Measurements from ENCODE around the gene OSR1.

- PRO-cap, 3 experiments = no peak in any of the 3 experiments
- RAMPAGE, long total RNA = no peak
Observed at GRCh38 chr2:16612499-16613068, 53.0 kb downstream of the CYRIA start.

DNA sequence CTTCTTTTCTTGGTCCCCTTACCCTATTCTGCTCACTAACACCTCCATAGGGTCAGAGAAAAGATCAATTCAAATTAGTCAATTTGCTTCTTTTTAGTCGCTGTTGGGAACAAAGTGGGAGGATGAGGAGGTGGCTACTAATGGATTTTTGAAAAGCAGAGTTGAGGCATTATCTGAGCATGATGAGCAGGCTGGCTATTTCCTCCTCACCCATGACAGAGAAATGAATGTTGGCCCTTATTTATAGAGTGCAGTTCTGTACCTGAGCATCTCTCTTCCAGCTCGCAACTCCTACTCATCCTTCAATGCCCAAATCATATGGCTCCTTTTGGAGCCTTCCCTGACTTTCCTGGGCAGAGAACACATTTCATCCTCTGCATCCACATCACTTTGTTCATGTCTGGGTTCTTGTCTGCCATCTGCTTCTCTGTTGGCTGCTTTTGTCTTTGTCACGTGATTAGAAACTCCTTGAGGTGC, 46.0 kb downstream of the CYRIA start:
- PRO-cap, 3 experiments = no peak in any of the 3 experiments
- RAMPAGE, long total RNA = no peak

DNA sequence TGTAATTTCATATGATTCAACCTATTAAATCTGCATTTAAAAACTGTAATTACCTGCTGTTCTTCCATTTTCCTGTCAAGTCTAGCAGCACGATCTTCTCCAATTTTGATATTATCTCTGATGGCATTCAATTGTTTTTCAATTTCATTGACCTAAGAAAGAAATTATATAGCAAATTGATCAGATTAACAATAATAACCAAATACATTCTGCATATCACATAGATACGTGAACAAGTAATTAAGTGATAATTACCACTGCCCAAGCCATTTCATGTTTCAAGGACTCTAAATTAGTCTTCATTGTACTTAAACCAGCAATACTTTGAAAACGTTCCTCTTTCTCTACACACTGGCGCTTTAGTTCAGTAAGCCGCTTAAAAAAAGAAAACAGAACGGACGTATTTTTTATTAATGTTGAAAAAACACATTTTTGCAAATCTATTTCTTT, 32.7 kb downstream of the SMC6 start:
- PRO-cap, 3 experiments = no peak in any of the 3 experiments
- RAMPAGE, long total RNA = no peak

DNA sequence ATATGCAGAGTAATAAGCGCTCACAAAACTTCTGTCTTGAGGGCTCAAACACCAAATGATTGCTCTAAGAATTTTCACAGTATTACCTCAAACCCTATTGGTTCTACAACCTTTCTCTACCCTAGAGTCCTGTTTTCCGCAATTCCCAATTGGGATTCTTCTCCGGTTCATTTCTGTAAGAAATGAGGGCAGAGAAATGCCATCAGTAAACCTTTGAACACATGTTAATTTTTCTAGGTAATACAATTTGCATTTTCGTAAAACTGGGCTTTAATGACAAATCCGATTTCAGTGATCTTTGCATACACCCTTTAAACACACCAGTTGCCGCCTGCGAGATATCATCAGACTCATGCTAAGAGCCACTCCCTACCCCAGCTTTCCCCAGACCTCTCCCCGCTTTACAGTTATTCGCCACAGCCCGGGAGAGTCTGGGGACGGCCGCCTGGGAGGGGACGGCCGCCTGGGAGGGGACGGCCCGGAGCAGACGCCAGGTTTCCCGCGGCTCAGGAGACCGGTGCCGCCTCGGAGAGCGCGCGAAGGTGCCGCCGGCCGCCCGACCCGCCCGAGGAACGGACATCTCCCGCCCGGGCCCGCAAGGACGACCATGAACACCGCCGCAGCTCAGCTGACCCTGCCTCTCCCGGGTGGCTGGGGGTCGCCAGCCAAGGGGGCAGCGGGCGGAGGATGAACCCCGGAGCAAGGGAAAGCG, 562 bp downstream of the SMC6 start:
- PRO-cap, 3 experiments = peak in 1 of 3 experiments; most common plus-strand start position 509 of the sequence (in 1)
- RAMPAGE, long total RNA = no peak

DNA sequence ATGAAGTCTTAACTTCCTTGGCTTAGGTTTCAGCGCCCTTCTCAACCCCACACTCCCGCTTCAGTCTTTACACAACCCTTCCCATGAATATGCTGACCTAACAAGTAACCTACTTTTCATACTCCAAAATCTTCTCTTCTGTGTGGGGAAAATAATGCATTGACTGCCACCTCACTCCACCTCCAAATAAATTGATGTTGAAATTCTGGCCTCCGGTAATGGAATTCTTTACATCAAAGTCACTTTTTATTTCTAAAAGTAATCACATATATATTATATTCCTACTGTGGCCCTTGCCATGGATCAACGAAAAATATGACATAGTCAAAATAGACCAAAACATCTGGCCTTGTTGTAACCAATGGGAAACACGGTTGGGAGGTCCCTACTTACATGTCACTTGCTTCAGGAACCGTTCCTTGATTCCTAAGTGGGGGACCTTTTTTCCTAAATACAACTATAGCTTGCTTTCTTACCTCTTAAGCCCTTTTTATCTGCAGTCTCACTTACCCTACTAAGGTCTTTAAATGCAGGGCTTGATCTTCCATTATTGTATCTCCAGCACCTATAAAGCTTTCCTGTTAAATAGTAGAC, 1.0 kb downstream of the GEN1 start:
- PRO-cap, 3 experiments = no peak in any of the 3 experiments
- RAMPAGE, long total RNA = no peak

GRCh38 chr2:17757326-17757721, 3.4 kb downstream of the GEN1 start:
- PRO-cap, 3 experiments = no peak in any of the 3 experiments
- RAMPAGE, long total RNA = no peak

DNA sequence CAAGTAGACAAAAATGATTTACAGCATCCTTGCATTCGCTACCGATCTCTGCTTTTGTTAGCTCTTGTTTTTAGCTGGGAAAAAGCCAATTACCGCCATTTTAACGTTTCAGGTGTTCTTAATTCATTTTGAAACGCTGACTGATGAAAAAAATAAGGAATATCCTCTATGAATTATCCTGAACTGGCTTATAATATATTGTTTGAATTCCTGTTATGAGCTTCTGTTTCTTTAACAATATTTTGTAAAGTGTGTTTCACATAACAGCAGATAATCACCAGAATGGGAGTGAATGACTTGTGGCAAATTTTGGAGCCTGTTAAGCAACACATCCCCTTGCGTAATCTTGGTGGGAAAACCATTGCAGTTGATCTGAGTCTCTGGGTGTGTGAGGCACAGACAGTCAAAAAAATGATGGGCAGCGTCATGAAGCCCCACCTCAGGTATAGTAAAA, 5.8 kb downstream of the GEN1 start:
- PRO-cap, 3 experiments = no peak in any of the 3 experiments
- RAMPAGE, long total RNA = no peak

- PRO-cap, 3 experiments = no peak in any of the 3 experiments
- RAMPAGE, long total RNA = no peak
Observed at GRCh38 chr2:17878738-17879162, 283 bp downstream of the KCNS3 start.

DNA sequence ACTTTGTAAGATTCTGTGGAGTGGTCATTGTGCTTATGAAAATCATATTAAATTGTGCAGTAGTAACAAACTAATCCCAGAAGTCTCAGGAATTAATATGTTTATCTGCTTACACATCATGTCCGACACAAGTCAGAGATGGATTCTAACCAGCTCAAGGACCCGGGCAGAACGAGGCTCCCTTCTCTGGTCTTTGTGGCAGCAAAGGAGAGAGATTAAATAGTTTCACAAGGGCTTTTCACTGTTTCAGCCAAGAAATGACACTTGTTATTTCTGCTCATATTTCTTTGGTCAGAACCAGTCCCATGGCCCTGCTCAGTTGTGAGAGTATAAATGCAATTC, 104.6 kb downstream of the RDH14 start:
- PRO-cap, 3 experiments = no peak in any of the 3 experiments
- RAMPAGE, long total RNA = no peak

DNA sequence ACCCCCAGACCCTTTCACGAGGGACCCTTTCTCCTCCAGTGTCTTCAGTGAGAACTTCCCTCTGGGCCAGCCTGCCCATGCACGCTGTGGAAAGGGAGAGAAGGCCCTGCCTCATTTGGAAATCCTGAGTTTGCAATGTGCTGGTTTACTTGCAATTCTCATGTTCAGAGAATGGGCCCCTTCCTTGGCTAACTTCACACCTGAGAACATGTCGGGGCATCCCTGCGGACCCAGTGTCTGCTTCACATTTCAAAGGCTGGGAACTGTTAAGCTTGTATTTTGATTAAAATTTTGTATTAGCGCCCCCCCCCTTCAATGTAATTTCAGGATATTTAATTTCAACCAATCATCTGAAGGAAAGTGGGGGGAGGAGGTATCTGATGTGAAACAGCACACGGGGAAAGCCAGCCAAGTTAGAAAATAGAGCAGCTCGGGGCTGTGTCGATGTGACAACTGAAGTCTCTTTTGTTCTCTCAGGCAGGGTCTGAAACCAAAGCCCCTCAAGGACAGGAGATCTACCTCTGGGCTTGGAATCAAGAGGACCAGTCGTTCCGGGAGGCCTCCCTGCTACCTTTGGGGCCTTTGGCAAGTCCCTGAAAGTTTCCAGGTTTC, 39.5 kb downstream of the RDH14 start:
- PRO-cap, 3 experiments = no peak in any of the 3 experiments
- RAMPAGE, long total RNA = no peak

DNA sequence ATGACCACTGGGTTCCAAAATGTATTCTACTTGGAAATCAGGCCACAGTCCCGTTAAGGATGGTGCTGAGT, 1.0 kb downstream of the RDH14 start:
- PRO-cap, 3 experiments = no peak in any of the 3 experiments
- RAMPAGE, long total RNA = no peak

GRCh38 chr2:18729787-18730364, 140.5 kb upstream of the NT5C1B start:
- PRO-cap, 3 experiments = no peak in any of the 3 experiments
- RAMPAGE, long total RNA = no peak

DNA sequence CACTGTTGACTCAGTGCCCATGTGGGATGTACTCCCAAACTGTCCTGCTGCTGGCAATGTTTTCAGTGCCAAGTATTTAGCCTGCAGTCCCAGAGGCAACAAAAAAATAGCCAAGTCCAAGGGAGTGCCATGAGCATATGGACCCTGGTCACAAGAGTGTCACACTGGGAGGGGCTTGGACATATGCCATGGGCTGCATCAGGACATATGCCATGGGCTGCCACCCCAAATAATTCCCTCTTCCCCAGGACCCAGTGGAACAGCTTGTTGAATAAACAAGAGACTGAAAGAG, 366.7 kb downstream of the OSR1 start:
- PRO-cap, 3 experiments = no peak in any of the 3 experiments
- RAMPAGE, long total RNA = no peak

DNA sequence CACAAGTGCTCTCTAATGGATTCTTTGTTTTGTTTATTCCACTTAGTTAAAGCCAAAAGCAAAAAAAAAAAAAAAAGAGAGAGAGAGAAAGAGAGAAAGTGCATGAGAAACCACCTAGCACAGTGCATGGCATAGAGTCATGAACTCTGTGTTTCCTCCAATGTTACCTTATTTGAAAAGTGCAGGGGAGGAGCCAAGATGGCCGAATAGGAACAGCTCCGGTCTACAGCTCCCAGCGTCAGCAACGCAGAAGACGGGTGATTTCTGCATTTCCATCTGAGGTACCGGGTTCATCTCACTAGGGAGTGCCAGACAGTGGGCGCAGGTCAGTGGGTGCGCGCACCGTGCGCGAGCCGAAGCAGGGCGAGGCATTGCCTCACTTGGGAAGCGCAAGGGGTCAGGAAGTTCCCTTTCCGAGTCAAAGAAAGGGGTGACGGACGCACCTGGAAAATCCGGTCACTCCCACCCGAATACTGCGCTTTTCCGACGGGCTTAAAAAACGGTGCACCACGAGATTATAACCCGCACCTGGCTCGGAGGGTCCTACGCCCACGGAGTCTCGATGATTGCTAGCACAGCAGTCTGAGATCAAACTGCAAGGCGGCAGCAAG, 52.7 kb downstream of the OSR1 start:
- PRO-cap, 3 experiments = no peak in any of the 3 experiments
- RAMPAGE, long total RNA = no peak

GRCh38 chr2:19358283-19359252, at the start of gene OSR1:
Gene OSR1, minus strand, starts transcription at chr2:19358623.
- PRO-cap, 3 experiments = peak in 1 of 3 experiments; most common minus-strand start chr2:19358623 (in 1)
- RAMPAGE, long total RNA = no peak

GRCh38 chr2:19638322-19638636, 263.5 kb downstream of the TTC32 start:
- PRO-cap, 3 experiments = no peak in any of the 3 experiments
- RAMPAGE, long total RNA = no peak

DNA sequence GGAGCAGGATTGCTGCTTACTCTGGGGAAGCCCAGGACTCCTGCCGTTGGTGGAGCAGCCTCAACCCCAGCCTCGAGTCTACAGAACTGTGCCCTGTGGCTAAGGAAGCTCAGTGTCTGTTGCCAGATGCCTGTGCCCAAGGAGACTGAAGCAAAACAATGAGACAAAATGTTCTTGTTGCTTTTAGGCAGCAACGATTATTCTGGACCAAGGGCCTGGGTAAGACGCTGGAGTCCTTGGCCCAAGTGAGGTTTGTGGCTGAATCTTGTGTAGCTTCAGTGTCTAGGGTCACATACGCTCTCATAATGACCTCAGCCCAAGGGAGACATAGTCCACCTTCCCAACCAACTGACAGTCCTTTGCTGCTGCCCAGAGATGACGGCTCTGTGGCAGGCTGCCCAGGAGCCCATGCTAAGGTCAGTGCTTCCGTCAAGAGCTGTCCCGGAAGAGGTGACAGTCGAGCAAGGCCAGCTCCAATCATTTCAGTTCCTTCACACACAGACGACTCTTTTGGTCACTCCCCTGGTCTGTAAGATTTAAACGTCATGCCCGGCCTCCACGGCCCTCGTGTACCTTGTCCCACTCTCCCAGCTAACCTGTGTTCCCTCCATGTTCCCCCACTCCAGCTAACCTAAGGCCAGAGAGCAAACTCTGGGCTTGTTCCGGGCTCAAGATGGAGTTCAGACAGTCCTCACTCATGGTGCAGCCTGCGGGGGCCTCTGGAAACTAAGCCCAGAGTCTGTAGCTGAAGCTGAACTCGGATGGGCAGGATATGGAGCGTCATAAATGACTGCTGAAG, 223.7 kb downstream of the TTC32 start:
- PRO-cap, 3 experiments = no peak in any of the 3 experiments
- RAMPAGE, long total RNA = no peak

DNA sequence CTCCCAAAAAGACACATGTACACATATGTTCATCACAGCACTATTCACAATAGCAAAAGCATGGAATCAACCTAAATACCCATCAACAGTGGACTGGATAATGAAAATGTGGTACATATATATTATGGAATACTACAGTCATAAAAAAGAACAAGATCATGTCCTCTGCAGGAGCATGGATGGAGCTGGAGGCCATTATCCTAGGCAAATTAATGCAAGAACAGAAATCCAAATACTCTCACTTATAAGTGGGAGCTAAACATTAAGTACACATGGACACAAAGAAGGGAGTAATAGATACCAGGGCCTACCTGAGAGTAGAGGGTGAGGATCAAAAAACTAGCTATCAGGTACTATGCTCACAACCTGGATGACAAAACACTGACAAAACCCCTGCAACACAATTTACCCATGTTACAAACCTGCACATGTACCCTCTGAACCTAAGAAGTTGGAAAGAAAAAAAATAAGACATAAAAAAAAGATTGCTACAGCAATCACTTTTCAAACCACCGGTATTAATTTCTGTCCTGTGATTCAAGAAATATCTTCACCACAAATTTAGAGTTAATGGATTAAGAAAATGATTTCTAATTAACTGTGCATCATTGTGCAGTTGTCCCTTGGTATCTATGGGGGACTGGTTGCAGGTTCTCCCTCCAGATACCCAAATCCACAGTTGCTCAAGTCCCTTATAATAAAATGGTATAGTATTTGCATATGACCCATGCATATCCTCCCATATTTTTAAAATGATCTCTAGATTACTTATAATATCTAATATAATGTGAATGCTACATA, 19.3 kb upstream of the MATN3 start:
- PRO-cap, 3 experiments = no peak in any of the 3 experiments
- RAMPAGE, long total RNA = no peak

DNA sequence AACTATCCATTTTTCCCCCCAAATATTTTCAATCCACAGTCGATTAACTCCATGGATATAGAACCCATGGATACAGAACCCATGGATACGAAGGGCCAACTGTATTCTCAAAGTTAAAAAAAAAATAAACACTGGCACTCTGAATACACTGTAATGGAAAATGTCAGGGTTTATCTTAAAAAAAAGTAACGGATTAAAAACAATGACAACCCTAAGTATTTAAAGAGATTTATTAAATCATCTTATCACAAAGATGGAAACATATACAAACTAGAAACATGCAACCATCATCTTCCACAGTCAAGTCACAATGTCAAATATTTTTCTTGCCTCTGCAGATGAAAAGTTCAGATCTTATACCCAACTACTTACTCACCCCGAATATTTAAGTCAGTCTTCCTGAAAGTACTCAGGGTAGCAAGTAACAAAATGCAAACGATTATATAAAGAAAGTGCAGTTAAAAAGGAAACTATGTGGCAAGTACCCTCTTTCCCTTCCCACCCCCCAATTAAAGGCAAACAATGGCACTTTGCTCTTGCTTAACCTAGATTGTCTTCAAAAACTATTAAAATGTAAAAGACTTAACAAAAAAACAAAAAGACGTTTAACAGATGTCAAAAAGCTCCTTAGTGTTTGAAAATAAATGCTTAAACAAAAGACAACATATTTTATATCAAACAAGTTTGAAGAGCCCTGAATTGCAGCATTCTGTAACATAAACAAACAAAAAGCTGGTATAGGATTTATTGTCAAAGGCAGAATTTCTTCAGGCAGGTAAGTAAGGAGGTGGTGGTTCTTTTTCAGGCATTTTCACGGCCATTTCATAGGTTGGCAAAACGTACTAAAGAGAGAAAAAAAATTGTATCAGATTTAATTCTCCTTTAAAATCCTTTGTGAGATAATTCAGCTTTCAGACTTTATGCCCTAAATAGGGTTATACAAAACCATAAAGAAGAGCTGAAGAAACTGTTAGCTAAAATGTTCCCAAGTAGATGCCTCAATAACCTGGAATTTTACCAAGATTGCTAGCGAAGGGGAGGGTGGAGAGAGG, 18.7 kb downstream of the LAPTM4A start:
- PRO-cap, 3 experiments = no peak in any of the 3 experiments
- RAMPAGE, long total RNA = no peak

DNA sequence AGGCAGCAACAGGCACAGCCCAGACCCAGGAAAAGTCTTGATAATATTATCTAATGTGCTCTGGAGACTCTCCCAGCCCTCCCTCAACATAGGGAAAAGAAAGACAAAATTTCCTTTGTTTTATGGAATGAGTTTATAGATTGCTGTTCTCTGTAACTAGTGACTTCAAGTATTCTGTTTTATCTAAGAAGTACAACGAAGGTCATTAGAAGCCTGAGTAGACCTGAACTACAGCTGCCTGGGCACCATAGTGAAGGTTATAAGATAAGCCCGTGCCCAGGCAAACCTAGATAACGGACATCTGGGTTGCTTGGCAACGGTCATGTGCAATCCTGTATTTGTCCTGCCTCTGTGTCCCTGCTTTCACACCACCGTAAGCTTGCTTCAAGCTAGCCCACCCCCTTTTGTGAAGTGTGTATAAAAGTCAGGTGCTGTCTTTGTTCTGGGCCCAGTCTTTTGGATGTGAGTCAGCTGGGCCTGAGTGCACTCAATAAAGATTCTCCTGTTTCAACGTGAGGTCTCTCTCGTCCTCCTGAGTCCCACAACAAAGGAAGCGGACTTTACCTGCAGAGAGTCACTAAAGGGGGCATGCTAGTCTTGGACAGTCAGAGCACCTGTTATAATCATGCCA, 22.6 kb upstream of the LAPTM4A start:
- PRO-cap, 3 experiments = no peak in any of the 3 experiments
- RAMPAGE, long total RNA = no peak